K562 (cell line): ENCODE measurements around the gene TMED9.

DNA sequence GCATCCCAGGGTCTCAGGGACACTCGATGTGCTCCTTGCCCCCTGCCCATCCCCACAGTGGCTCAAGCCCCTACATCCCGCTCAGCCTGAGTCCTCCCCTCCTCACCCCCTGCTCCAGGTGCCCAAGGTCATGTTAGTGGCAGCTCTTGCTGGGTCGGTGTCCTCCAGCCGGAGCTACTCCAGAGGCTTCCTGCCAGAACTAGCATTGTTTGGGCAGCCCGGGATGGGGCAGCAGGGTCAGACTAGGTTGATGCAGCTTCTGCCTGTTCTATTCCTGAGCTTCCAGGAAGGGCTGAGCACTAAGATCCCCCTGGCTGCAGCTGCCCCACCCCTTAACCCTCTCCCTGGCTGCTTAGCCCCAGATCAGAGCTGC is 614 bp downstream of the RGS14 start:
- RAMPAGE, long total RNA, result no peak
- RRBS, result 100% methylated on average over 1 of the region's 5 CpGs
PRO-cap:
- standard, result no peak
- CoPRO, capped RNA only, 2 experiments, result no peak in any of the 2 experiments
- CoPRO, capped and uncapped RNA, 2 experiments, result no peak in any of the 2 experiments
- CoPRO, uncapped RNA only, 2 experiments, result no peak in any of the 2 experiments
CAGE:
- cytosol, long polyA plus RNA, result no peak
- long polyA plus RNA, result no peak
- nucleolus, long total RNA, result no peak
- nucleus, long polyA plus RNA, result no peak

DNA sequence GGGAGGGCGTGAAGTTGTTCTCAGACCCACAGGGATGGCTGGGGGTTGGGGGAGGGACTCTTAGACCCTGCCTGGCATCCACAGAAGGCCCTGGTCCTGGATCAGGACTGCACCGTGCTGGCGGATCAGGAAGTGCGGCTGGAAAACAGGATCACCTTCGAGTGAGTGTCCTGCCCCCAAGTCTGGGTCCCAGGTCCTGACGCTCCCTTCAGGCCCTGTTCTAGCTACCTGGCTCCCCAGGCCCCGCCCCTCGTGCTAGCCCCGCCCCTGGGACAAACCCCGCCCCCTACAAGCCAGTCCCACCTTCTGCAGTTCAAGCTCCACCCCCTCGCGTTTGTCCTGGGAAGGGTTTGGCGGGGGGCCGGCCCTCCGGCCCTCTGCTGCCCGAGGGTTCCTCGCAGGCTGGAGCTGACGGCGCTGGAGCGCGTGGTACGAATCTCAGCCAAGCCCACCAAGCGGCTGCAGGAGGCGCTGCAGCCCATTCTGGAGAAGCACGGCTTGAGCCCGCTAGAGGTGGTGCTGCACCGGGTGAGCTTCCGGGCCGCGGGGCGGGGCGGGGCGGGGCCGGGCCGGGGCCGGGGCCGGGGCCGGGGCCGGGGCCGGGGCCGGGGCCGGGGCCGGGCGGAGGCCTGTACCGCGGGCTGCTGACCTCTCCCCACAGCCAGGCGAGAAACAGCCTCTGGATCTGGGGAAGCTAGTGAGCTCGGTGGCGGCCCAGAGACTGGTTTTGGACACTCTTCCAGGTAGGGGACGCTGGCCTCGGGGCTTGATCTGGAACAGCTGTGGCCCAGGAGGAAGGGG is 13.0 kb downstream of the RGS14 start:
- RAMPAGE, long total RNA, result no peak
- RRBS, result no CpG with 5 or more reads among the region's 51 CpGs
PRO-cap:
- standard, result unidirectional peak, plus-strand start at position 331 of the sequence; unidirectional peak, plus-strand start at position 593 of the sequence
- CoPRO, capped RNA only, 2 experiments, result no peak in any of the 2 experiments
- CoPRO, capped and uncapped RNA, 2 experiments, result no peak in any of the 2 experiments
- CoPRO, uncapped RNA only, 2 experiments, result peak in 2 of 2 experiments; most common plus-strand start position 289 of the sequence (in 1); most common minus-strand start position 230 of the sequence (in 1)
CAGE:
- cytosol, long polyA plus RNA, result no peak
- long polyA plus RNA, result no peak
- nucleolus, long total RNA, result no peak
- nucleus, long polyA plus RNA, result no peak

DNA sequence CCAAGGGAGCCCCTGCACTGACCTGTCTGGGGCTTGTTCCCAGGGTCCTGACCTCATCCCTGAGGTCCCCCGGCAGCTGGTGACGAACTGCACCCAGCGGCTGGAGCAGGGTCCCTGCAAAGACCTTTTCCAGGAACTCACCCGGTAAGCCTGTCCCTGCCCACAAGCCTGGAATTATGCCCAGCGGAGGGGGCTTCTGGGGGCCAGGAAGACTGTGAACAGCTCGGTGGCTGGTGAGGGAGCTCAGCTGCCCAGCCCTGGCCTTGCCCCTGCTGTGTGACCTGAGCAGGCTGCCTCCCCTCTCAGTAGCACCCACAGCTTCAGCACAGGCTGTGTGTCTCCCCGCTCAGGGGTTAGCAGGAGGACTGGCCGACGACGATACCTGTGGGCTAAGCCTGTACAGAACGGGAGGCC is 6.2 kb downstream of the GRK6 start:
- RAMPAGE, long total RNA, result no peak
- RRBS, result 94% methylated on average over 1 of the region's 11 CpGs
PRO-cap:
- standard, result no peak
- CoPRO, capped RNA only, 2 experiments, result no peak in any of the 2 experiments
- CoPRO, capped and uncapped RNA, 2 experiments, result no peak in any of the 2 experiments
- CoPRO, uncapped RNA only, 2 experiments, result no peak in any of the 2 experiments
CAGE:
- cytosol, long polyA plus RNA, result no peak
- long polyA plus RNA, result no peak
- nucleolus, long total RNA, result no peak
- nucleus, long polyA plus RNA, result no peak

DNA sequence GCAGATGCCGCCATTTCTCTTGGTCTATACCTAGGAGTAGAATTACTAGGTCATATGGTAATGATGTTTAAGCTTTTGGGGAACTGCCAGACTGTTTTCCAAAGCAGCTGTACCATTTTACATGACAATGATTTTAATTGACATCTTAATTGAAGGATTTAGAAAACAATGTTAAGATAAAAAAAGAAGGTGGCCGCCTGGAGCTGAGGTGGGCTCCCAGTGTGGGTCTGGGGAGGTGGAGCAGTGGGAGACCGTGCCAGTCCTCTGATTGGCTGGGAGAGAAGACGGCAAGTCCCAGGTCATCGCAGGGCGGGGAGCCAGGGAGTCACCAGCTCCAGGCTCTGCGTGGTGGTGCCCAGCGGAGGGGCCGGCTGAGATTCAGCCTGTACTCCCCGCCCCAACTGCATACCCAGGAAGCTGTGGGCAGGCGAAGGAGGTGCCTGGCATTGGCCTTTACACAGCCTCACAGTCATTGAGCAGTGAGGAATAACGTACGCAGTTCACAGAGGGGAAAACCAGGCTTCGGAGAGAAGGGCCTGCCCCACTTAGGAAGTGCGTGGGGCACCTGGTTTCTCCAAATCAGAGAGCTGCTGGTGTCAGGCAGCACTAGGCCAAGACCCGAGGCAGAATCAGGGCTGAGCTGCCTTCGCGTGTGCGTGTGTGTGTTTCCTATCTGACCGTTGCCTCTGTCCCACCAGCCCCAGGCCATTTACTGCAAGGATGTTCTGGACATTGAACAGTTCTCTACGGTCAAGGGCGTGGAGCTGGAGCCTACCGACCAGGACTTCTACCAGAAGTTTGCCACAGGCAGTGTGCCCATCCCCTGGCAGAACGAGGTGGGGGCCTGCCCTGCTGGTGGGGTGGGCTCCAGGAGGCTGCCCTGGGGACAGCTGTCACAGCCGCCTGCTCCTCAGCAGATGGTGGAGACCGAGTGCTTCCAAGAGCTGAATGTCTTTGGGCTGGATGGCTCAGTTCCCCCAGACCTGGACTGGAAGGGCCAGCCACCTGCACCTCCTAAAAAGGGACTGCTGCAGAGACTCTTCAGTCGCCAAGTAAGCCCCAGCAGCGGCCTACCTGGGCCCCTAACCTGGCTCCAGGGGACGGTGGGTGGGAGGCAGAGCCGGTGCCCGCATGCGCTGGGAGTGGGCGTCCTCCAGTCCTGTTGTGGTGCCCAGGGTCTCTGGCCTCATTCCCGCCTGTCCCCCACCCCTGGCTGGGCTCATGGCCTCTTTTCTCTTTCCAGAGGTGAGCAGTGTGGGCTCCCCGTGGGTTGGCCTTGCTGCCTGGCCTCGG is 6.2 kb upstream of the PRR7 start:
- RAMPAGE, long total RNA, result no peak
- RRBS, result no CpG with 5 or more reads among the region's 36 CpGs
PRO-cap:
- standard, result no peak
- CoPRO, capped RNA only, 2 experiments, result no peak in any of the 2 experiments
- CoPRO, capped and uncapped RNA, 2 experiments, result no peak in any of the 2 experiments
- CoPRO, uncapped RNA only, 2 experiments, result peak in 1 of 2 experiments; most common plus-strand start position 489 of the sequence (in 1)
CAGE:
- cytosol, long polyA plus RNA, result no peak
- long polyA plus RNA, result no peak
- nucleolus, long total RNA, result no peak
- nucleus, long polyA plus RNA, result no peak

- RAMPAGE, long total RNA, result no peak
- RRBS, result 3% methylated on average over 18 of the region's 29 CpGs
PRO-cap:
- standard, result no peak
- CoPRO, capped RNA only, 2 experiments, result no peak in any of the 2 experiments
- CoPRO, capped and uncapped RNA, 2 experiments, result no peak in any of the 2 experiments
- CoPRO, uncapped RNA only, 2 experiments, result no peak in any of the 2 experiments
CAGE:
- cytosol, long polyA plus RNA, result no peak
- long polyA plus RNA, result no peak
- nucleolus, long total RNA, result no peak
- nucleus, long polyA plus RNA, result no peak
Measured at GRCh38 chr5:177447190-177447487, 525 bp downstream of the PRR7 start.

- RAMPAGE, long total RNA, result no peak
- RRBS, result no CpG with 5 or more reads among the region's 15 CpGs
PRO-cap:
- standard, result no peak
- CoPRO, capped RNA only, 2 experiments, result no peak in any of the 2 experiments
- CoPRO, capped and uncapped RNA, 2 experiments, result no peak in any of the 2 experiments
- CoPRO, uncapped RNA only, 2 experiments, result no peak in any of the 2 experiments
CAGE:
- cytosol, long polyA plus RNA, result no peak
- long polyA plus RNA, result no peak
- nucleolus, long total RNA, result no peak
- nucleus, long polyA plus RNA, result no peak
Measured at GRCh38 chr5:177451903-177452711, 5.5 kb downstream of the PRR7 start.

- RAMPAGE, long total RNA, result no peak
- RRBS, result 26% methylated on average over 13 of the region's 23 CpGs
PRO-cap:
- standard, result no peak
- CoPRO, capped RNA only, 2 experiments, result no peak in any of the 2 experiments
- CoPRO, capped and uncapped RNA, 2 experiments, result no peak in any of the 2 experiments
- CoPRO, uncapped RNA only, 2 experiments, result no peak in any of the 2 experiments
CAGE:
- cytosol, long polyA plus RNA, result no peak
- long polyA plus RNA, result no peak
- nucleolus, long total RNA, result no peak
- nucleus, long polyA plus RNA, result no peak
Measured at GRCh38 chr5:177454095-177454359, 7.4 kb downstream of the PRR7 start.

GRCh38 chr5:177454606-177454988 is 8.0 kb downstream of the PRR7 start:
- RAMPAGE, long total RNA, result no peak
- RRBS, result 2% methylated on average over 35 of the region's 59 CpGs
PRO-cap:
- standard, result no peak
- CoPRO, capped RNA only, 2 experiments, result peak in 2 of 2 experiments; most common plus-strand start chr5:177454853 (in 2); most common minus-strand start chr5:177454645 (in 1)
- CoPRO, capped and uncapped RNA, 2 experiments, result no peak in any of the 2 experiments
- CoPRO, uncapped RNA only, 2 experiments, result no peak in any of the 2 experiments
CAGE:
- cytosol, long polyA plus RNA, result no peak
- long polyA plus RNA, result no peak
- nucleolus, long total RNA, result no peak
- nucleus, long polyA plus RNA, result no peak

DNA sequence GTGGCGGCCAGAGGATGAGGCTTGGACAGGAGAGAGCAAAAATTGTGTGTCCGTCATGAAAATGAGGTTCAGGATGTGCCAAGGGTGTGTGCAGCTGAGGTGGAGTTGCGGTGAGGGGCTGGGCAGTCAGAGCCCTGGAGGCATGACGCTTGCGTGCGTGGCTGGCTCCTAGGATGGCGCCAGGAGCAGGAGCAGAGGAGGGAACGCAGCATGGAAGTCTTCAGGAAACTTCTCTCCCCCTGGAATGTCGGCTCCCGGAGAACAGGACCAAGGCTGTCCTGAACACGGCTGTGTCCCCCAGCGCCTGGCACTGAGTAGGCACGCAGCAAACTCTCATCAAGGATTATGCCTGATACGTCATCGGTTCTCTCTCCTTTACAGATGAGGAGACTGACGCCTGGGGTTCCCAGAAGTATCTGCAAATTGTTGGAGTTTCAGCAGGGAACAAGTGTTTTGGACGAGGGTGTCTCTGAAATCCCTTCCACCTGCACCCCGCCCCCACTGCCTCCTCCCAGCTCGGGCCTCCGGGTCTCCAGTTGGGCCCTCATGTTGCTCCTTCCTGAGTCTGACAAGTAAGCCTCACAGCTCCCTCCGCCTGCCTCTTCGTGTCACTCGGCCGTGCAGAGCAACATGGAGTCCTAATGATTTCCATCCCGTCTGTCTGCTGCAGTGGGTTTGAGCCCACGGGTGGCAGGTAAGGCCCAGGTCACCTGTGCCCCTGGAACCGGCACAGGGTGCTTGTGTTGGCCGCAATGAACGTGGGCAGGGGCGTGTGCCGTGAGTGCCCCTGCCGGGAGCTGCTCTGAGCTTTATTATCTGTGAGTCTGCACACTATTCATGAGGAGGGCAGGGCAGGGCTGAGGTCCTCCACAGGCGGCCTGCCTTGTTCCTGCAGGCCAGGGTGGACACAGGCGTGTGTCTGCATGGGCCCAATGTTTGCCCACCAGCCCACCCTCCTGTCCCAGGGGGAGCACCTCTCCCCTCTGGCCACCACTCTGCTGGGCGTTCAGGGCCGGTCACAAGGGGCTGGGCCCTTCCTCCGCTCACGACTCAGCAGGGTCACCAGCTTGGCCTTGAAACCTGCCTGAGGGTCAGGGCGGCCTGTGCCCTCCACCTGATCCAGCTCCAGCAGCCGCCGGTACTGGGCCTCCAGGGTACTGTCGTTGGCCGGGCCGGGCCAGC is 6.0 kb upstream of the PDLIM7 start:
- RAMPAGE, long total RNA, result no peak
- RRBS, result 76% methylated on average over 7 of the region's 44 CpGs
PRO-cap:
- standard, result no peak
- CoPRO, capped RNA only, 2 experiments, result no peak in any of the 2 experiments
- CoPRO, capped and uncapped RNA, 2 experiments, result no peak in any of the 2 experiments
- CoPRO, uncapped RNA only, 2 experiments, result peak in 1 of 2 experiments; most common plus-strand start position 641 of the sequence (in 1); most common minus-strand start position 377 of the sequence (in 1)
CAGE:
- cytosol, long polyA plus RNA, result no peak
- long polyA plus RNA, result no peak
- nucleolus, long total RNA, result no peak
- nucleus, long polyA plus RNA, result no peak

GRCh38 chr5:177591799-177592824 is at the start of gene TMED9:
Gene TMED9, plus strand, starts transcription at chr5:177592203.
- RAMPAGE, long total RNA, result start-site peak on the plus strand at chr5:177592181-177592204, 5,943 and 1,276 reads in 2 replicates
- RRBS, result 1% methylated on average over 25 of the region's 77 CpGs
PRO-cap:
- standard, result bidirectional peak, plus-strand start at chr5:177592203, minus-strand start at chr5:177592082; bidirectional peak, plus-strand start at chr5:177592591, minus-strand start at chr5:177592546; unidirectional peak, minus-strand start at chr5:177592763
- CoPRO, capped RNA only, 2 experiments, result peak in 2 of 2 experiments; most common plus-strand start chr5:177592203 (in 2); most common minus-strand start chr5:177592049 (in 1)
- CoPRO, capped and uncapped RNA, 2 experiments, result peak in 2 of 2 experiments; most common plus-strand start chr5:177592203 (in 2); most common minus-strand start chr5:177592002 (in 1)
- CoPRO, uncapped RNA only, 2 experiments, result peak in 2 of 2 experiments; most common plus-strand start chr5:177592233 (in 2); most common minus-strand start chr5:177592115 (in 1)
CAGE:
- cytosol, long polyA plus RNA, result start-site peak on the plus strand at chr5:177592173-177592209, 18,567 and 9,694 reads in 2 replicates
- long polyA plus RNA, result start-site peak on the plus strand at chr5:177592197-177592213, 10,766 and 11,211 reads in 2 replicates
- nucleolus, long total RNA, result start-site peak on the minus strand at chr5:177592224-177592229, 27 reads
- nucleus, long polyA plus RNA, result start-site peak on the plus strand at chr5:177592197-177592213, 6,501 and 5,106 reads in 2 replicates

- RAMPAGE, long total RNA, result no peak
- RRBS, result no CpG with 5 or more reads among the region's 18 CpGs
PRO-cap:
- standard, result no peak
- CoPRO, capped RNA only, 2 experiments, result no peak in any of the 2 experiments
- CoPRO, capped and uncapped RNA, 2 experiments, result no peak in any of the 2 experiments
- CoPRO, uncapped RNA only, 2 experiments, result peak in 1 of 2 experiments; most common plus-strand start chr5:177606687 (in 1)
CAGE:
- cytosol, long polyA plus RNA, result no peak
- long polyA plus RNA, result no peak
- nucleolus, long total RNA, result no peak
- nucleus, long polyA plus RNA, result no peak
Measured at GRCh38 chr5:177606033-177606850, 6.3 kb downstream of the B4GALT7 start.

DNA sequence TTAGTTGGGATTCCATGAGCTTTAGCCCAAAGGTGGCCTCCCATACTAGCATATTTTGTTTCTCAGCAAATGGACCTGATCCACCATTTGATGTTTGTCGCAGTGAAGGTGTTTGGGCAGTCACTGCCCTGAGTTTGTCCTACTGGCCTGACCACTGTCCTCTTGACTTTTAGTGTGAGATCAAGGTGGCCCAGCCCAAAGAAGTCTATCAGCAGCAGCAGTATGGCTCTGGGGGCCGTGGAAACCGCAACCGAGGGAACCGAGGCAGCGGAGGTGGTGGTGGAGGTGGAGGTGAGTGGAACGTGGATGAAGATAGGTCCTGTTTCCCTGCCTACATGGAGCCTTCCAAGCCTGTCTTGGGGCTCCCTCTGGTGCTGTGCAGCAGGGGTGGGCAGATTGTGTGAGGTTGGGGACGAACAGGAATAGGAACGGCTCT is 4.8 kb downstream of the HNRNPAB start:
- RAMPAGE, long total RNA, result no peak
- RRBS, result no CpG with 5 or more reads among the region's 9 CpGs
PRO-cap:
- standard, result no peak
- CoPRO, capped RNA only, 2 experiments, result no peak in any of the 2 experiments
- CoPRO, capped and uncapped RNA, 2 experiments, result no peak in any of the 2 experiments
- CoPRO, uncapped RNA only, 2 experiments, result peak in 2 of 2 experiments; most common plus-strand start position 53 of the sequence (in 1); most common minus-strand start position 260 of the sequence (in 1)
CAGE:
- cytosol, long polyA plus RNA, result start-site peak on the plus strand centred at position 262 of the sequence, 62 bp wide, 259 and 215 reads in 2 replicates
- long polyA plus RNA, result no peak
- nucleolus, long total RNA, result no peak
- nucleus, long polyA plus RNA, result no peak

DNA sequence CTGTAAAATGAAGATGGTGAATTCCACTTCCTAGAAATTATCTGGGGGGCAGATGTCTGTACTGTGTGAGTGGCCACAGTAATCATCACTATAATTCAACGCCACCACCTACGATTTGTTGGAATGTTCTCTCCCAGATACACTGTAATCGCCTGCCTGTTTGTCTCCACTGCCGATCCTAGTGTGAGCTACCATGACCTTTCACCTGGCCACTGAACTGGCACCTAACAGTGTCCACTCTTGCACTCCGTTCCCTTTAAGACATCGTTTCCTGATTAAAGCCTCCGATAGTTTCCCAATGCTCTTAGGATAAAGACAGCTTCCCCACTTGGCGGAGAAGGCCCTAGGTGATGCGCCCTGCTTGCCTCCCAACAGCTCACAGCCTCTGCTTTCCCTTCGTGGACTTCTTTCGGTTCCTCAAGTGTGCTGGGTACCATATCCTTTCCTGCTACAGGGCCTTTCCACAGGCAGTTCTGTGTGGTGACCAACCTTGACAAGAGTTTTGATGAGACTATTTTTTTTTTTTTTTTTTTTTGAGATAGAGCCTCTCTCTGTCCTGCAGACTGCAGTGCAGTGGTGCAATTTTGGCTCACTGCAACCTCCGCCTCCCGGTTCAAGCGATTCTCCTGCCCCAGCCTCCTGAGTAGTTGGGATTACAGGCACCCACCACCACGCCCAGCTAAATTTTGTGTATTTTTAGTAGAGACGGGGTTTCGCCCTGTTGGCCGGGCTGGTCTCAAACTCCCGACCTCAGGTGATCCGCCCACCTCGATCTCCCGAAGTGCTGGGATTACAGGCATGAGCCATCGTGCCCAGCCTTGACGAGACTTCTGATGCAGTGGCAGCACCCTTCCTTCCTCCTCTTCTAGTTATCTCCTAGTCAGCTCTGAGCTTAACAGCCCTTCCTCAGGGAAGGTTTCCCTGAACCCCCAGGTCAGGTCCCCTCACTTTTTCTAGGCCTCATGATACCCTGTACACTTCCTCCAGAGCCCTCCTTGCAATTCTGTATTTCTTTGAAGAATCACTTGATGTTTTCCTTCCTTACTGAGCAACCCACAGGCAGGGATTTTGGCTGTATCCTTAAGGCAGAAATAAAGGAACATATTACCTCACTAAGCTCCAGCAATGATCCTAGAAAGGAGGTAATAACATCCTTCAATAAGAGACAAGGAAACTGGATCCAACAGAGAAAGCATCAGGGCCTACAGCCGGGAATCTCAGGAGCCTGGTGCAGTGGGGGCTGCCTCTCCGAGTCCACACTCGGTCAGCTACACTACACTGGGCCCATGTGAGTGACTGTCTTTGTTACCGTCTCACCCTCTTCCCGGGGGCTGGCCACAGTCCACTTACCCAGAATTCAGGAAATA is 3.5 kb downstream of the PHYKPL start:
- RAMPAGE, long total RNA, result no peak
- RRBS, result no CpG with 5 or more reads among the region's 29 CpGs
PRO-cap:
- standard, result no peak
- CoPRO, capped RNA only, 2 experiments, result no peak in any of the 2 experiments
- CoPRO, capped and uncapped RNA, 2 experiments, result no peak in any of the 2 experiments
- CoPRO, uncapped RNA only, 2 experiments, result peak in 1 of 2 experiments; most common minus-strand start position 277 of the sequence (in 1)
CAGE:
- cytosol, long polyA plus RNA, result no peak
- long polyA plus RNA, result no peak
- nucleolus, long total RNA, result no peak
- nucleus, long polyA plus RNA, result no peak

DNA sequence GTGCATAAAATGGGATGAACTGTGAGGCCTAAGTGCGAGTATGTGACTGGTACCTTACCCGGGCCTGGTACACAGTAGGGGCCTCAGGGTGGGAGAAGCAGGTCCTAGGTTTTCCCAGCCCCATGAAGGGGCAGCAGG is 243 bp upstream of the PHYKPL start:
- RAMPAGE, long total RNA, result no peak
- RRBS, result no CpG with 5 or more reads among the region's 2 CpGs
PRO-cap:
- standard, result no peak
- CoPRO, capped RNA only, 2 experiments, result no peak in any of the 2 experiments
- CoPRO, capped and uncapped RNA, 2 experiments, result no peak in any of the 2 experiments
- CoPRO, uncapped RNA only, 2 experiments, result no peak in any of the 2 experiments
CAGE:
- cytosol, long polyA plus RNA, result no peak
- long polyA plus RNA, result no peak
- nucleolus, long total RNA, result no peak
- nucleus, long polyA plus RNA, result no peak

DNA sequence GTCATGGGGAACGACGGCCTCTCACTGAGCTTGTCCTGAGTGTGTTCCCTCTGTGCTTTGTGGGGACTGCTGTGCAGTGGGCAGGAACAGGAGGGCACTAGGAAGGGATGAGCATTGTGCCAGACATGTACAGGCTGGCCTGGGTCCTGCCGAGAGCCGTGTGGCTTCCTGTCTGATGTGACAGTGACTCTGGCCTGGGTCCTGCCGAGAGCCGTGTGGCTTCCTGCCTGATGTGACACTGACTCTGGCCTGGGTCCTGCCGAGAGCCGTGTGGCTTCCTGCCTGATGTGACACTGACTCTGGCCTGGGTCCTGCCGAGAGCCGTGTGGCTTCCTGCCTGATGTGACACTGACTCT is 6.7 kb upstream of the PHYKPL start:
- RAMPAGE, long total RNA, result no peak
- RRBS, result no CpG with 5 or more reads among the region's 10 CpGs
PRO-cap:
- standard, result no peak
- CoPRO, capped RNA only, 2 experiments, result no peak in any of the 2 experiments
- CoPRO, capped and uncapped RNA, 2 experiments, result no peak in any of the 2 experiments
- CoPRO, uncapped RNA only, 2 experiments, result no peak in any of the 2 experiments
CAGE:
- cytosol, long polyA plus RNA, result no peak
- long polyA plus RNA, result no peak
- nucleolus, long total RNA, result no peak
- nucleus, long polyA plus RNA, result no peak

DNA sequence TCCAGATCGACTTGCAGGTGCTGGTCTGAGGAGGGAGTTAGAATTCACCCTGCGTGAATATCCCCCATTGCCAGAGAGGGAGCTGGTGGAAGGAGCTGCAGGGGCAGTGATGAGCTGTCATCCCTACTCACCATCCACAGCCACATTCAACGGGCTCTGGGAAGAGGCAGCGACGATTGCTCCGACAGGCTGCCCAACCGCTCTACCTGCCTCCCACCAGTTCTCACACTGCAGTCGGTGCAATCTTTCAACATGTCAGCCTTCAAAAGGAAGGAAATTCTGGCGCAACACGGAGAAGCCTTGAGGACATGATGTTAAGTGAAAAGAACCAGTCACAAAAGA is 40.9 kb upstream of the CLK4 start:
- RAMPAGE, long total RNA, result no peak
- RRBS, result no CpG with 5 or more reads among the region's 10 CpGs
PRO-cap:
- standard, result no peak
- CoPRO, capped RNA only, 2 experiments, result no peak in any of the 2 experiments
- CoPRO, capped and uncapped RNA, 2 experiments, result no peak in any of the 2 experiments
- CoPRO, uncapped RNA only, 2 experiments, result no peak in any of the 2 experiments
CAGE:
- cytosol, long polyA plus RNA, result no peak
- long polyA plus RNA, result no peak
- nucleolus, long total RNA, result no peak
- nucleus, long polyA plus RNA, result no peak

DNA sequence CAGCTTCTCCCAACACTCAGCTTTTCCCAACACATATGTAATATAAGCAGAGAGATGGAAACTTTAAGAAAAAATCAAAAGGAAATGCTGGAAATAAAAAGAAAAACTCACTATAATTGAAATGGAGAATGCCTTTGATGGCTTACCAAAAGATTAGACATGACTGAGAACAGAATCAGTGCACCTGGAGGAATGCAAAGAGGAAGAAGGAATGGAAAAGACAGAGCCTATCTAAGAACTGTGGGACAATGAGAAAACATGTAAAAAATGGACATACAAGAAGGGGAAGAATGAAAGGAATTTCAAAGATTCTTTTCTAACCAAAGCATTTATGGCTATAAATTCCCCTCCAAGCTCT is 47.4 kb upstream of the CLK4 start:
- RAMPAGE, long total RNA, result no peak
PRO-cap:
- standard, result no peak
- CoPRO, capped RNA only, 2 experiments, result no peak in any of the 2 experiments
- CoPRO, capped and uncapped RNA, 2 experiments, result no peak in any of the 2 experiments
- CoPRO, uncapped RNA only, 2 experiments, result no peak in any of the 2 experiments
CAGE:
- cytosol, long polyA plus RNA, result no peak
- long polyA plus RNA, result no peak
- nucleolus, long total RNA, result no peak
- nucleus, long polyA plus RNA, result no peak

- RAMPAGE, long total RNA, result no peak
- RRBS, result no CpG with 5 or more reads among the region's 2 CpGs
PRO-cap:
- standard, result no peak
- CoPRO, capped RNA only, 2 experiments, result no peak in any of the 2 experiments
- CoPRO, capped and uncapped RNA, 2 experiments, result no peak in any of the 2 experiments
- CoPRO, uncapped RNA only, 2 experiments, result no peak in any of the 2 experiments
CAGE:
- cytosol, long polyA plus RNA, result no peak
- long polyA plus RNA, result no peak
- nucleolus, long total RNA, result no peak
- nucleus, long polyA plus RNA, result no peak
Measured at GRCh38 chr5:178699171-178699476, 31.3 kb downstream of the ZNF354A start.